Epidermal melanocyte (primary cell): ENCODE measurements around the gene RAB42.

- RRBS = no CpG with 5 or more reads among the region's 8 CpGs
Measured at GRCh38 chr1:28566943-28567545, 14.2 kb downstream of the TRNAU1AP start.

DNA sequence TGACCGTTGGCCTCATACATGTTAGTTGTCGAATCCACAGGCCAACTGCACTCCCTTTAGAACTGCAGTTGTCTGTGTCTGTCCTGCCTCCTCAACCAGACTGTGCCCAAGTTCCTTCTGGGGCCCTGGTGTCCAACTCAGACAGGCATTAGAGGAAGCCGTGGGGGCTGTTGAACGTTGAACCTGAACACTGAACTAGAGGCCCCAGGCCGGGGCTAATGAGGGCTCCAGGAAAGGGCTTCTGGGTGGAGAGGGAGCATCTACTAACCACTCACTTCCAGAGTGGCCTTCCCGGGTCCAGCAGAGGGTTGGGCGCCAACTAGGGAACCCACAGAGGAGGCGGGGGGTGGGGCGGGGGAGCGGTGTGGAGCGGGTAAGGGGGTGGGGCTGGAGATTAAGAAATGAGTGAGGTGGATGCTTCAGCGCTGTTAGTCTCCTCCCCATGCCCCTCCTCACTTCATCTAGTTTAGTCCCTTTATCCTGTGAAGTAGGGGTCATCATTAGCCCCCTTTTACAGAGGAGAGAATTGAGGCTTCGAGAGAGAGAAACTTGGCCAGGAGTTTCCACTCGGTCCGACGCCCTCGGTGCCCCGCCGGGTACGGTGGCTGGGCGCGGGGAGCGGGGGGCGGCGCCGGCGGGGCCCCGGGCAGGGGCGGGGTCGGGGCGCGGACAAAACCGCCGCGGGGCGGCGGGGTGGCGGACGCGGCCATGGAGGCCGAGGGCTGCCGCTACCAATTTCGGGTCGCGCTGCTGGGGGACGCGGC lies at the start of gene RAB42:
Gene RAB42 (plus strand): TSS at position 462 of the 764 bp plus-strand sequence.
- RRBS = 12% methylated on average over 10 of the region's 47 CpGs

- RRBS = no CpG with 5 or more reads among the region's 3 CpGs
Measured at GRCh38 chr1:28631333-28631612, 11.6 kb downstream of the TAF12 start.

- RRBS = no CpG with 5 or more reads among the region's 5 CpGs
Measured at GRCh38 chr1:28751298-28752347, 14.9 kb downstream of the YTHDF2 start.

GRCh38 chr1:28774723-28775725 lies 36.9 kb upstream of the OPRD1 start:
- RRBS = 6% methylated on average over 13 of the region's 44 CpGs

GRCh38 chr1:29158995-29159670 lies 22.6 kb downstream of the SRSF4 start:
- RRBS = no CpG with 5 or more reads among the region's 7 CpGs

- RRBS = no CpG with 5 or more reads among the region's 10 CpGs
Measured at GRCh38 chr1:29160231-29160578, 21.5 kb downstream of the SRSF4 start.

GRCh38 chr1:29180556-29180973 lies 1.1 kb downstream of the SRSF4 start:
- RRBS = no CpG with 5 or more reads among the region's 10 CpGs

GRCh38 chr1:29837277-29837724 lies 601.0 kb downstream of the PTPRU start:
- RRBS = no CpG with 5 or more reads among the region's 6 CpGs

DNA sequence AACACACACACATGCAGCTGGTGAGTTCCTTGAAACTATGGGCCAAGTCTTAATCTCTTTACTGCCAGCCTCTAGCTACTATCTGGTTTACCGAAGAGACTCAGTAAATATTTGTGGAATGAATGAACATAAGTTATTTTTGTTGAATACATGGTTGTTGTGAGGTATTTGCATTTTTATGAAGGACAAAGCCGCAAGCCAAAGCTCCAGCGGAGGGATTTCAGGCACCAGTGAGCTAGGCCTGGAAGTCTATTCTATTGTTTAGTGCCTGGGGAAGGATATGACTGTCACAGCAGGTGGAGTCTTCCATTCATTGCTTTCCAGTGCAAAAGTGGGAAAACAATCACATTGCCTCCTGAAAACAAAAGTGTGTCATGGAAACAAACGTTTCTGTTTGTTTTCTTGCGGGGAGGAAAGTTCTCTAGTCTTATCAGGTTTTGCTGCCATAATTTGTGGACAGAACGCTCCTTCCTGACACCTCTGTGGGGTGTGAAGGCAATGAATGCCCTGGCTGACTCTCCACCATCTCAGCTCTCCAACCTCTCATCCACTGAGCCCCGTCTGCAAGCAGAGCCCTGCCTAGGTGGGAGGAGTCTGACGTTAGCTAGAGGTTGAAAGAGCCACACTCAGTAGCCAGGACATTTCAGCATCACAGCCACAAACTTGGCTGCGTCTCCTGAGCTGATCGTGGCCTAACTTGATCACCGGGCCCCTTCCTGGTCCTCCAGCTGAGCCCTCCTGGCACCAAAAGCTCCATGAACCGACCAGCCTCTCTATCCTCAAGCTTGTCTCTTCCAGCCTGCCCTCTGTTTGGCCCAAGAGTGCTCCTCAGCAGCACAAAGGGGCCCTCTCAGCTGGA lies 739.1 kb downstream of the MATN1 start:
- RRBS = no CpG with 5 or more reads among the region's 12 CpGs

DNA sequence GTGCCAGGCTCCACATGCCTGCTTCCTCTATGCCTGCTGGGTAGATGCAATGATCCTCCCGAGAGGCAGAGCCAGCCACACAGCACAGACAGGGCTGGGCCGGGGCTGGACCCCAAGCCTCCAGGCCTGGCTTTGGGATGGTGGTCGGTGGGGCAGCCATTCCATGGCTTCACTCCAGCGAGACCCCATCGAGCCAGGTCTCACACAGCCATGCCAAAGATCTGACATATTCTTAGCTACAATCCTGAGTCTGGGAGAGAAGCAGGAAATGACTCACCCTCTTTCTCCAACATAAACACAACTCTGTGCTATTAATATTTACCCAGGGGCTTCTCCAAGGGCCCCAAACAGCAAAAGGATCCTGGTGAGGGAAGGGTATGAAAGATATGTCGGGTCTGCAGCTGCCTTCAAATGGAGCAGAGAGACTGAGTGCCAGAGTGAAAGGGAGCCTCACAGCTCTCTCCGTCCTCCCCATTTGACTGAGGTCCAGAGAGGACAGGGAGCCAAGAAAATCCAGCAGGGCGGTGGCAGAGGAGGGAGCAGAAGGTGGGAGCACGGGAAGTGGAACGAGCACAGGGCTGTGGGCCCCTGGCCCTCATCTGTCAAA lies 639.5 kb downstream of the MATN1 start:
- RRBS = no CpG with 5 or more reads among the region's 10 CpGs

- RRBS = no CpG with 5 or more reads among the region's 14 CpGs
Measured at GRCh38 chr1:30109714-30110425, 613.5 kb downstream of the MATN1 start.

DNA sequence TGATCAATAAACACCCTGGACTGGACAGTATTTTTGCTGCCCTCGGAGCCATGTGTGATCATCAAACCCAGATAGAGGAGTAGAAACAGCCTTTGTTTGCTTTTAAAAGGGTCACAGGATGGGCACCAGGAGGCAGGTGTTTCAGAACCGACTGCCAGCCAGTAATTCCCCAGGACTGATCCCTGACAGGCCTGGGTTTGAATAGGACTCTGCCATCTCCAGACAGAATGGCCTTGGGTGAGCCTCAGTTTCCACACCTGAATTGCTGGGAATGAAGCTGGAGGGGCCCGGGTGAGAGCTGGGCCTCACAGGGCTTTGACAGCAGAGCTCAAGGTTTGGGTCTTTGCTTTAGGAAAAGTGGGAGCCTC lies 532.6 kb downstream of the MATN1 start:
- RRBS = no CpG with 5 or more reads among the region's 3 CpGs

DNA sequence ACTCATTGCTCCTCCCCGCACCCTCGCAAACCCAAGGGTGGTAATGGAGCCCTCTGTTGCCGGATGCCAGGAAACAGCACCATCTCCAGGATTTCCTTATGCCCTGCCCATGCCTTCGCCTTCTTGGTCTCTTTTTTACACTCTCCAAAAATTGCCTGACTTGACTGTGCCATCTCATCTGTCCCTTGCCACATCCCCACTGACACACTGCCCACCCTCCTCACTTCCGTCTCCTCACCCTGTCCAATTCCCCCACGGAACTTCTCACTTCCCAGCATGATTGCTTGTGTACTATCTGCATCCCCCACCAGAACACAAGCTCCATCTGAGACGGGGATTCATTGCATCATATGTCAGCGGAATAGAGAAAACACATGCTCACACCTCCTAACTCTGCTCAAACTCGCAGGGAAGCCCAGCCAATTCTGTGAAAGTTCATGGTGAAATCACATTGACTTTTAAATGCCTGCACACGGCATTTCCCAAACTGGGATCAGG lies 201.2 kb downstream of the MATN1 start:
- RRBS = 61% methylated on average over 3 of the region's 10 CpGs

GRCh38 chr1:30741409-30741966 lies 16.1 kb downstream of the LAPTM5 start:
- RRBS = no CpG with 5 or more reads among the region's 9 CpGs

DNA sequence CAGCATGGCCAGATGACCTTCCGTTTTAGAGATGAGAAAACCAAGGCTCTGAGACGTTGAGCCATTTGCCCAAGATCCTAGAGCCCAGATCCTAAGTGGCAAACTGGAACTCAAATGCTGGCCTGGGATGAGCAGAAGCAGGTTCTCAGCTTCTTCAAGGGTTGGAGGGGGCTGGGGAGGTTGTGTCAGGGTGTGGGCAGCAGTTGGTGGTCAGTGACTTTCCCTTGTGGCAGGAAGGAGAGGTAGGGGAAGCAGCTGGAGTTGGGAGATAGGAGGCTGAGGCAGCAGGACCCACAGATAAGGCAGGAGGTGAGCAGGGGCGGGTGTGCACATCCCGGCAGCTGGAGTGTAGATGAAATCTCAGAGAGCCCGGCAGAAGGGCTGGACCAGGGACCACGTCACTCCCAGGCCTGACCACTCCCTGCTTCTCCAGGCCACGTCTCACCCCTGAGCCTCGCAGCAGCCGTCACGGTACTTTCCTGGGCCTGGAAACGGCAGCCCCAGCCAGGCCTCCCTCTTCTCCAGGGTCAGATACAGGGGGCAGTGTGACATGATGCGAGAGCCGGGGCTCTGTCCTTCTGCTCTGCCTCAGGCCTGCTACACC lies 11.4 kb upstream of the LAPTM5 start:
- RRBS = no CpG with 5 or more reads among the region's 13 CpGs

DNA sequence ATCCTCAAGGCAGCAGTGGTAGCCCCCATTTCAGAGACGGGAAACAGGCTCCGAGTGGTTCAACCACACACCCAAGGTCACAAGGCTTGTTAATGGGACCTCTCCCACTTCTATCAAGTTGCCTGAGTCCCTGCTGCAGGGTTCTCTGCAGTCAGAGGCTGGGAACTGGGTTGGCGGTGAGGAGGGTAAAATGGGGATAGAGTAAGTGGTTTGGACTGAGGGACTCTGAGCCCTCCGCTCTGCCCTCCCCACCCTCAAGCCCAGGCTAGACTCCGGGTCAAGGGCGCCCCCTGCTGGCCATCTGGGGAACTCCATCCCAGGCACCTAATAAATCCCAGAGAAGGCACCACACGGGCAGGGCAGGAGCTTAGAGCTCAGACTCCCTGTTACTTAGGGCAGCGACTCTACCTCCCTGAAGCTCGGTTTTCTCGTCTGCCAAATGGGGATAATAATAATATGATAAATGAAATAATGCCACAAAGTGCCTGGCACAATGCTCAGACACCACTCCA lies 22.0 kb upstream of the LAPTM5 start:
- RRBS = no CpG with 5 or more reads among the region's 10 CpGs

- RRBS = no CpG with 5 or more reads among the region's 3 CpGs
Measured at GRCh38 chr1:30780337-30780621, 22.7 kb upstream of the LAPTM5 start.

- RRBS = no CpG with 5 or more reads among the region's 2 CpGs
Measured at GRCh38 chr1:30901182-30901563, 7.4 kb downstream of the SDC3 start.

DNA sequence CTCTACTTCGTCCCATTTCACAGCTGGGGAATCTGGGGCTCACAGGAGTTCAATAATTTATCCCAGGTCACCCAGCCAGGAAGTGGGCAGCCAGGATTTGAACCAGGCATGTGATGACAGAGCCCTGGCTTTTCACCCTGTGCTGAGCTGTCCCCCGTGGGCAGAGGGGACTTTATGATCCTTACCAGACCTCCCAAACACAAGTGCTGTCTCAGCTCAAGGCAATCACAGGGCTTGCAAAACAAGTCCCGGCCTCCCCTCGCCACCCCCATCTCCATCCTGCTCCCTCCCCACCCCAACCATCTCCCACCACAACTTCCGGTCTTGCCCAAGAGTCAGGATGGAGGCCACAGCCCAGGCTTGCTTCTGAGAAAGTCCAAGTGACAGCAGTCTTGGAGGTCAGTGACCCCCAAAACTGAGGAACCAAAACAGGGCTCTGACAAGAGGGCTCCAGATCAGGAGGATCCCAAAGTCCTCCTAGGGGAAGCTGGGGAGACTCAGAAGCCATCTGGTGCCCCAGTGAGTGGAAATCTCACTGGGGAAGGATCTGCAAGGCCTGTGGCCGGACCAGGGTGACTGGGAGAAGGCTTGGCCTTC lies 4.4 kb upstream of the SDC3 start:
- RRBS = 79% methylated on average over 1 of the region's 6 CpGs